CD14-positive monocyte (primary cell): ENCODE results near the gene NR1I2.

DNA sequence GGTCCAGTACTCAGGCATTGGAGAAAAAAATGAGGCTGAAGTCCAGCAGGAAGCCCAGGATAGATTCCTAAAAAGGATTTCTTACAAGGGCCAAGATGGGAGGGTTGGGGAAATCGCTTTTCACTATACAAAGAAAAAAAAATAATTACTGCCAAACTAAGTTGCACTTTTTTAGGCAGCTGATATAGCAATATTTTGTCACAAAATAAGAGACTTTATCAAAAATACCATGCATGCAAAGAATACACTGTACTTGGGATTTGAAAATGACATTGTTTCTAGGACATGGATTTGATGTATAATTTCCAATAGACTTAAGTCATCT lies 1.5 kb upstream of the ZBTB20 start:
- CAGE, long polyA plus RNA: no peak

GRCh38 chr3:115518305-115518958 lies 104.9 kb upstream of the GAP43 start:
- CAGE, long polyA plus RNA: no peak

GRCh38 chr3:115784813-115784975 lies 161.4 kb downstream of the GAP43 start:
- CAGE, long polyA plus RNA: no peak

GRCh38 chr3:115831214-115831894 lies 208.0 kb downstream of the GAP43 start:
- CAGE, long polyA plus RNA: no peak

- CAGE, long polyA plus RNA: no peak
These were observed 375.6 kb downstream of the GAP43 start for GRCh38 chr3:115998786-115999400.

DNA sequence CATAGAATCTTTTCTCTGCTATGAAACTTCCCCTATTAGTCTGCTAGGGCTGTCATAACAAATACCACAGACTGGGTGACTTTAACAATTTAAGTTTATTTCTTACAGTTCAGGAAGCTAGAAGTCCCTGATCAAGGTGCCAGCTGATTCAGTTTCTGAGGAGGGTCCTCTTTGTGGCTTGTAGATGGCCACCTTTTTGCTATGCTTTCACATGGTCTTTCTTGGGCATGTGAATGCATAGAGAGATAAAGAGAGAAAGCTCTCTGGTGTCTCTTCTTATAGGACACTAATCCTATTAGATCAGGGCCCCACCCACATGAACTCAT lies 430.1 kb upstream of the LSAMP start:
- CAGE, long polyA plus RNA: no peak

- CAGE, long polyA plus RNA: no peak
These were observed 224.0 kb downstream of the IGSF11 start for GRCh38 chr3:118810594-118811047.

- CAGE, long polyA plus RNA: no peak
These were observed 21.6 kb downstream of the B4GALT4 start for GRCh38 chr3:119219023-119219469.

- CAGE, long polyA plus RNA: no peak
These were observed 16.7 kb upstream of the B4GALT4 start for GRCh38 chr3:119257148-119257937.

- CAGE, long polyA plus RNA: no peak
These were observed 52.9 kb downstream of the ARHGAP31 start for GRCh38 chr3:119347023-119347443.

- CAGE, long polyA plus RNA: no peak
These were observed 525 bp downstream of the POPDC2 start for GRCh38 chr3:119659774-119660354.

DNA sequence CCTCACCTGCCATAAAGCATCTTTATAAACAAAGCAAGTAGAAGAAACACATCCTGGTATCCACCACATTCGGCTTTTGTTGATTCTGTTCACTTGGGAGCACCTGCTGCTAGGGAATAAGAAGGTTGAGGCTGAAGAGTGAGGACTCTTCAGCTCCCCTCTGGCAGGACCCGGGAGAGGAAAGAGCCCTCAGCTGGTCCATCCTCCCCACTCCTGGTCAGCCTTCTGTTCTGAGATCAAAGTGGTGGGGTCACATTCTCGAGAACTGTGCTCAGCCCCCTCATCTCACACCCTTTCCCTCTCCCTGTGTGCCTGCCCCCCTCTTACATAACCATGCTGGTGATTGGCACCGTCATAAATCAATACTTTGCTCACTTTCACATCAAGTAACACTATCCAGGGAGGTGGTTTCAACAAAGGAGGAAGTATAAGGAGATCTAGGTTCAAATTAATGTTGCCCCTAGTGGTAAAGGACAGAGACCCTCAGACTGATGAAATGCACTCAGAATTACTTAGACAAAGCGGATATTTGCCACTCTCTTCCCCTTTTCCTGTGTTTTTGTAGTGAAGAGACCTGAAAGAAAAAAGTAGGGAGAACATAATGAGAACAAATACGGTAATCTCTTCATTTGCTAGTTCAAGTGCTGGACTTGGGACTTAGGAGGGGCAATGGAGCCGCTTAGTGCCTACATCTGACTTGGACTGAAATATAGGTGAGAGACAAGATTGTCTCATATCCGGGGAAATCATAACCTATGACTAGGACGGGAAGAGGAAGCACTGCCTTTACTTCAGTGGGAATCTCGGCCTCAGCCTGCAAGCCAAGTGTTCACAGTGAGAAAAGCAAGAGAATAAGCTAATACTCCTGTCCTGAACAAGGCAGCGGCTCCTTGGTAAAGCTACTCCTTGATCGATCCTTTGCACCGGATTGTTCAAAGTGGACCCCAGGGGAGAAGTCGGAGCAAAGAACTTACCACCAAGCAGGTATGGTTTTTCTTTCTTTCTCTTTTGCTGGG lies at the start of gene NR1I2:
Gene NR1I2 (plus strand): TSS at position 785 of the 1,016 bp plus-strand sequence.
- CAGE, long polyA plus RNA: no peak

DNA sequence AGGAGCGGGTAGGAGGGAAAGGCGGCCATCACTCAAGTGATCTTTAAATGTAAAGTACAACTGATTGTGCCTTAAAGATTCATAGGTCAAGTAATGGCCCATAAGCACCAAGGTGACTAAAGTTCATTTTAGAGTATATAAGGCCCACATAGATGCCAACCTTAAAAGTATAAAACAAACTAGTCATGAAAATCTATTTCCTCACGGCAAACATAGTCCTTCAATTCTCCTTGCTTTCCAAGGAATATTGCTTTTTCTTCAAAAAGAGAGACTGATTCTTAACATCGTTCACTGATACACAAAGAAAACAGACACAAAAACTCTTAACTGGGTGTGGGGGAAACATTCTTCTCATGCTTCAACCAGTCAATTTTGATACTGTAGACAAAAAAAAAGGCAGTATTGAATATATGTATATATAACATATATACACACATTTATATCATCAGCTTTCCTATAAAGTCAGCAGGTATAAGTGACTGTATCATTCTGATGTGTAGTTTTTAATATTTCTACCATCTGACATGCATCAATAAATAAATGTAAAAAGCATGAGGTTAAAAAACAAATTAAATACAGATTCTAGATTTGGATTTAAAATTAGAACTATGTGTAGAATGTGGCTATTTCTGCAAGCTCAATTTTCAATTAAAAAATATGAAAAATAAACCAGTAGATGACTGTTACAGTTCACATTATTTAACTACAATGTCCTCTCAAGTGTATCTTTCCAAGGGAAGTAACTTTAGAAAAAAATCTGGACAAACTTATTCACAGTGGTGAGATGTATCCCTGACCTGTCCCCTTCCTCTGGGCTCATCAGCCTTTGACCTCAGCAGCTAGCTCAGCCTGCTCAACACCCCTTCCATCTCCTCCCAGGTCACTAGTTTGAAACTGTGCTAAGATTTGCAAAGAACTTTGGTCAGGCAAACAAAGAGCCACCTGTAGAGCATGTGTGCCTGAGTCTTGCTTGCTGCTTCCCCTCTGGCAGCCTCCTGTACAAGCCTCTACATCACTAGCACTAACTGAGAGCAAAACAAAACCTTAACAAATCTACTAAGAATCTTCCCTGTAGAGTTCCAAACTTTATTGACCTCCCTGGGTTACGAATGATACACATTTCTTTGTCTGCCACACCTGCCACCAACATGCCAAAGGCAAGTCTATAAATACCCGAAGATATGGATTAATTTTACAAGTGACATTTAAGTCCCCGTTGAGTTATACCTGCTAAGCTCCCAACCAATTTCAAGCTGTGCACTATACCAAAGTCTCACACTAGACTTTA lies 43.6 kb downstream of the NR1I2 start:
- CAGE, long polyA plus RNA: no peak

DNA sequence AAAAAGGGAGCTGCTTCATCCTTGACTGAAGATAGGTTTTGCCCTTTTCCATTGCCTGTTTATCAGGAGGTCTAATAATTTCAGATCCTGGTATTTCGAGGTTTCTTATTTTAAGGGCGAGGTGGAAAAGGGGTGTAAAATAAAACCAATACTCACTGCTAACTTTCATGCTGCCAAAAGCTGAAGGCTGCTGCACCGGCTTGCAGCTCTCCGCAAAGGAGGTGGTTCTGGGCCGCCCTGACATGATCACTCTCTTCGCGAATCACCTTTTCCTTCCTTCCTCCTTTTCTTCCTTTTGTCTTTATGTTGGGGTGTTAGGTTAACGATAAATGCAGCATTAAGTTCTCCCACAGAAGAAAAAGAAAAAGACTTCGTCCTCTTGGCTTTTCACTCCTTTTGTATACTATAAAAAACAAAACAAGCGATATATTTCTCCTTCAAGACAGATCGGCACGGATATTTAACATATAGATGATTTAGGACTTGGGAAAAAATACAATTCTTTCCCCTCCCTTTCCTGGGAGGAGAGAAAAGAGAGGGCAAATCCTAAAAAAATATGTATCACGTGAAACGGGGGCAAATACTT lies 963 bp downstream of the GSK3B start:
- CAGE, long polyA plus RNA: no peak

- CAGE, long polyA plus RNA: no peak
These were observed 76.0 kb upstream of the GSK3B start for GRCh38 chr3:120170257-120170699.

DNA sequence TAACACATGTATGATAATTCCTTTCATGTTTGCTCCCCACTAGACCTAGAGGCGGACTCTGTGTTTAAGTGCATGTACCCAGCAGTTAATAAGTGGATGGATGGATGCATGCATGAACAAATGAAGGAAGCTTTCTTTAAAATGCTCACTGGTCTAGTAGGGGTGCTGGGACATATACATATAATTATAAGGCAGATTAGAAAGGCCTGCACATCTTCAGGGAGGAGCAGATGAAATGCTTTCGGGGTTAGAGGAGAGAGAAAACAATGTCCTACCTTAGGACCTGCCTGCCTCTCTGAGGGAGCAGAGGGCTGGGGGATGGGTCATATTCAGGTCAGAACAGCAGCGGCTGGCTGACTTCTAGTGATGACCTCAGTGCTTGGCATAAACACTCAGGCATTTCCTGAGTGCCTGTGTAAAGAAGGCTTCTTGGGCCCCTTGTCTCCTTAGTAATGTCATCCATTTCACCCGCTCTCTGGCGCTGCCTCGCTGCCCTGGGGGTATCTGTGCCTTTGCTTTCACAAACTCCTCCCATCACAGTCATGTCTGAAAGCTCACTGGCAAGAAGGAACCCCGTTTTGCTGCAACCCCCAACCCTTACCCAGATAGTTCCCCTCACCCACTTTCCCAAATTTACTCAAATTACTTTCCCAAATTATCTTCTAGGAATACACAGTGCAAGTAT lies 82.8 kb upstream of the GSK3B start:
- CAGE, long polyA plus RNA: no peak

DNA sequence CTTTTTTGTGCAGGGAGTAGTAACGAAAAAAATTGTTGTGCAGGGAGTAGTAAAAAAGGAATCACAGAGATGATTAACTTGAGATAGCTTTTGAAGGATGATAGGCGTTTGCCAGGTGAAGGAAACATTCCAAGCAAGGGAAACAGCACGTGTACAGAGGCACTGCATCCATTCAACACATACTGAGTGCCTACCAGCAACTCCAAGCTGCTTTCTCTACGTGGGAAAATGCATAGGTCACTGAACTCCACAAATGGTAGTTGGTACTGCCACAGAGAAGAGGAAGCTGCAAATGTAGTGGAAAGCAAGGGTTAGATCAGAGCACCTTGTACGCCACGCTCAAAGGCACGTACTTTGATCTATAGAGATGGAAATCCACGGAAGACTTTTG lies 1.1 kb downstream of the LRRC58 start:
- CAGE, long polyA plus RNA: no peak

- CAGE, long polyA plus RNA: no peak
These were observed 39.7 kb downstream of the HGD start for GRCh38 chr3:120642204-120642959.

- CAGE, long polyA plus RNA: no peak
These were observed 6.1 kb upstream of the HGD start for GRCh38 chr3:120688079-120688548.

GRCh38 chr3:120689270-120689814 lies 7.3 kb upstream of the HGD start:
- CAGE, long polyA plus RNA: no peak